ENCODE data around the genes MEIKIN and RAD50.

GRCh38 chr5:131630763-131631210 is 4.2 kb downstream of the RAPGEF6 start:
- RRBS = no CpG with 5 or more reads among the region's 5 CpGs

DNA sequence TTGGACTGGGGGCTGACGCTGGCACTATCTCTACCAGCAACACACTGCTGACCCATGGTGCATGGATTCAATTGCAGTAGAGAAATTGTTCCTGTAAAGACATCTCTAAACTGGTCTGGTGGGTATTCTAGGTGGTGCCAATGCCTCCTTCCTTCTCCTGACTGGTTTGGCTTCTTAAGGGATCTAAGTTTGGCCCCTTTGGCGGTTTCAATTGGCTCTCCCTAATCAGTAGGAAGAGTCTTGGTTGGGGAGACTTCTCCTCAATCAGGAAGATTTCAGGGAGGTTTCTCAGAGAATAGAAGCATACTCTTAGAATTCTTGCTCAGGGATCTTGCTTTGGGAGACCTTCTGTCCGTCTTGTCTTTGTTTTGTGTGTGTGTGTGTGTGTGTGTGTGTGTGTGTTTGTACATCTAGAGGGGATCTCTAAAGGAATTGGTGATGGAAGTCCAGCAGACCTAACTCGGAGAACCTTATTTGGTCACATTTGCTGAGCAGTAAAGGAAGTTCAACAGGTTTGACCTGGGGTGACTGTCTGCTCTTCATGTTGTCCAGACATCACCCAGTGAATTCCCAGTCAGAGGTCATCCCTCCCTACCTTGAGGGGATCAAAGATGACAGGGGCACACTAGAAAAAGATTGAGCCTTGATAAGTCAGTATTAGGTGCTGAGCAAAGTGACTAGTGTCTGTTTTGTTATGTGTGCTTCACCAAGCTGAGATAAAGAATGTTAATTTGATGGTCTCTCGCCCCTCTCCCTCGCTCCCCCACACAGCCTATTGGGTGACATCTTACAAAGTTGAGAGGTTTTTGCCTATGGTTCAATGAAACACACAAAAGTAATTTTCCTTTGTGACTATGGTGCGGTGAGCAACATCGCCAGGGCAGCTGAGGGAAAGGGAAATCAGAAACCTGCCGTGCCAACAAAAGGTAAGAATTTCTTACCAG is 26.1 kb upstream of the RAPGEF6 start:
- RRBS = no CpG with 5 or more reads among the region's 9 CpGs

- RRBS = no CpG with 5 or more reads among the region's 3 CpGs
Observed at GRCh38 chr5:131671279-131671943, 36.4 kb upstream of the RAPGEF6 start.

DNA sequence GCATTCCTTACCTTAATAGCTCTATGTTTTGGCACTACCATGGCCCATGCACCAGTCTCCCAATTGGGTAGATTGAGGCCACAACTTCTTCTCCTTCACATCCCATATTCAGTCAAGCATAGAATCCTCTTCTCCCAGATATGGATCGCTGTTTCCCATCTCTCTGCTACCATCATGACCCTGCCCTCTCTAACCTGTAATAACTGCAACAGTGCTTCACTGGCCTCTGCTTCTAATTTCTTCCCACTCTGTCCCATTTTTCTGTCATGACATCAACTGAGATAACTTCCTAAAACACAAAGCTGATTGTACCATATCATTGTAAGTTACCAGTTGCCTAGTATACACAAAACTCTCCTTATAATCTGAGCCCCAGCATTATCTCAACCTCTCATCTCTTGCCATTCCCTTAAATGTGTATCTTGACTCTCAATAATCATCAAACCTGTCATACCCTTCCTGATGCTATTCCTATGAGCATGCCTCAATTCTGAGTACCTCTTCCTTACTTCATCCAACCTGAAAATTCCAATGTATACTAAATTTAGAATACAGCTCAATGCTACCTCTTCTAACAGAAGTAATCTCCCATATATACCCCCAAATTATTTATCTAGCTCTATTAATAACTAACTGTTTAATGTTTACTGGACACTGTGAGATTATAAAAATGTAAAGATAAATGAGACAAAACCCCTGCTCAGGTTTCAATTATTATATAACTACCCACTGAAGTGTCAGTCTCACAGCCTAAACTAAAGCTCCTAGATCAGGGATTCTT is 24.0 kb downstream of the FNIP1 start:
- RRBS = no CpG with 5 or more reads among the region's 1 CpG

DNA sequence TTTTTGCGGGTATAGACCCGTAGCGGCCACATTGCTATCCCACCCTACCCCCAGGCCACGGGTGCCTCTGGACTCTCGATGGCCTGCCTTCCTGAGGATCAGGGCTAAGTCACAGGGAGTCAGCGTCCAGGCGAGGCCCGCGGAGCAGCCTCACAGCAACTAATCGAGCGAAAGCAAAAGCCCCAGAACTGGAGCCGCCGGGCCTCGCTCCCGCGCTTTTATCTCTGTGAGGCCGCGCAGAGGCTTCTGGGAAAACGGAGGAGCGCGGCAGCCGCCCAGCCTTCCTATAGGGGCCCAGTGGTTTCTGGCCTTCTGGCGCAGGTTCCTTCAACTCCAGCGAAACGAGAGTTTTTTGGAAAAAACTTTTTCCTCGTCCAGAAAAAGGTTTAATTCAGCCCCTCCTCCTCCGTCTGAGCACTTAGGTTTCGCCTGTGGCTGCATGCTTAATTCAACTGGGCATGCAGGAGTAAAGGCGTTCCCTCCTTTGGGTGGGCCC is at the start of gene MEIKIN:
MEIKIN (minus strand) TSS at position 190 of the 496 bp plus-strand sequence.
- RRBS = no CpG with 5 or more reads among the region's 29 CpGs

DNA sequence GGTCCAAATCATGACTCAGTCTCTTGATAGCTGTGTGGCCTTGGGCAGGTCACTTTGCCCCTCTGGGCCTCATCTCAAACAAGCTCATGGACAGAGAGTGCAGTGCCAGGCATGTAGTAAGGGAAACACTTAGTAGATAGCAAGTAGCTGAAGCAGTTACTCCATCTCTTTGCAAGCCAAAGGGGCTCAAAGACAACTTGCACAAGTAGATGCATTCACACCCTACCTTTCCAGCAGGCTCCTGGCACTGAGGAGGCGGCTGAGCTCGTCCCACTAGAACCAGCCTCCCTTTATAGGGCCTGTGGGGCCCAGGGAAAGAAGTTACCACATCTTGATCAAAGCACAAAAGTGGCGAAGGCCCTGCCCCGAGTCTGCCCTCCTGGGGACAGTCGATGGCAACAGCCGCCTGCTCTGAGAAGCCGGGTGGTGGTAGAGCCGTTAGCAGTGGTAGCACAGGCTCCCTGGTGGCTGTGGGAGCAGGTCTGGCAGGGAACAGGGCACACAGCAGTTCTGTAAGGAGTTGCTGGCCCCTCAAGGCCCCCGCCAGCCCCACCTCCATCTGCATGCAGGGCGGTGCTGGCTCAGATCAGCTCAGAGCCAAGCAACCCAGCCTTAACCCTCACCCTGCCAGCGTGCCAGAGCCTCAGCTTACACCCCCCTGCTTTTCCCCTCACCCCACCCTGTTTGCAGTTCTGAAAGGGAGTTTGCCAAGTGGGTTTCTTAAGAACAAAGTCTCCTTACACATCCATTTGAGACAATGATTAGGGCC is 12.1 kb downstream of the ACSL6 start:
- RRBS = no CpG with 5 or more reads among the region's 11 CpGs

GRCh38 chr5:132001522-132002689 is 9.6 kb downstream of the ACSL6 start:
- RRBS = no CpG with 5 or more reads among the region's 15 CpGs

DNA sequence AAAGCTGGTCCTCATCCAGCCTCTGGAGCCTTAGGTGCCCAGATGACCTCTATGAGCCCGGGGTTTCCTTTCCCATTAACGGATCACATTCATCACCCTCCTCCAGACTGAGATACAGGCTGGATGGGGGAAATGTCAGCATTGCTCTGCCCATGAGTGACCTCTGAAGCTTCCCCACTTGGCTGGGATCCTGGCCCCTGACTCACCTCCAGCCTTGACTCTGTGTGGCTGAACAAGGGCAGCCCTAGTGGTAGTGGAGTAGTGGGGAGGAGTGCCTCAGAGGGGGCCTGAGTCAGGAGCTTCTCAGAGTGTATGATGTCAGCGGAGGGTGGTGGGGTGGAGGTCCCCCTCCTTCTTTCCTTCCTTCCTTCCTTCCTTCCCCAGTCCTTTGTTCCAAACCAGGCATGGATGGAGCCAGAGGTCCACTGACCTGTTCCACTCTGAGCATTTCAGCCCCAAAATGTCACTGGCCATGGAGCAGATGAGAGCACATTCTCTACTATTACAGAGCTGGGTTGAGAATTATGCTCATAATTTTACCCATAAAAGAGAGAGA is 6.5 kb downstream of the PDLIM4 start:
- RRBS = no CpG with 5 or more reads among the region's 3 CpGs

DNA sequence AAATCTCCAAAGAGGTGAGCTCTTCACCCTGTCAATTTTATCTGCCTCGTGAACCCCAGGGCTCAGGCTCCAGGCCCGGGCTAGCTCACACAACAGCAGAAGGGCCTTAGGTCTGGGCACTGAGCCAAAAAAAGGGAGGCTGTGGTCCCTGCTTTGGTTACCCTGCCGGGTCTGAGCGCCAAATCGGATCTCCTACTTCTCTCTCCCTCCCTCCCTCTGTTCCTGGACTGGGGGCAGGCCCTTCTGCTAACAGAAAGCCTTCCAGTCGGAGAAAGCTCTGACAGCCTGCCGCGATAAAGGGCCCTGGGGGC is 1.0 kb upstream of the SLC22A4 start:
- RRBS = 0% methylated on average over 2 of the region's 8 CpGs

- RRBS = no CpG with 5 or more reads among the region's 11 CpGs
Observed at GRCh38 chr5:132425419-132426472, 56.2 kb downstream of the SLC22A5 start.

DNA sequence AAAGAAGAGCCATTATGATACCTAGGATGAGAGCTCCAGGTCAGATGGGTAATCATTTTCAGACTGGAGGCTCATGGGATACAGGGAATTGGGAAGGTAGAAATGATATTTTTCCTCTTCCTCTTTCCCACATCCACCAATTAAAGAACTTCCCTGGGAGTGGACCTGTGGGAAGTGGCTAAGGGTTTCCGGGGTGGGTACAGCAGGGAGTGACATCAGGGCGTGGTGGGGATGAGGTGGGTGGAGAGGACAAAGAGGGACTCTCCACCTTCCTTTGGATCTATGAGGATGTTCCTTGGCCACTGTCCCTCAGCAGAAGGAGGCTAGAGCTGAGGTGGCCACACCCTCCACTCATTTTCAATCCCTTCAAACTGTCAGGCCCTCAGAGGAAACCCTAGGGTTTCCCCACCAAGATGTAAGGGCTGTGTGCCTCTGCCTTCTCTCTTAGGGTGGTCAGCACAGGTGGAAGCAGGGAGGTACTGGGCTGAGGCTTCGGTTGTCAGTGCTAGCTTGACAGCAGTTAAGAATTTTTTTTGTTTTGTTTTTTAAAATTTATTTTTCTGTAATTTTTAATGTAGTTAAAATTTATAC is 54.6 kb downstream of the IRF1 start:
- RRBS = no CpG with 5 or more reads among the region's 3 CpGs

GRCh38 chr5:132455530-132456190 is 34.9 kb downstream of the IRF1 start:
- RRBS = no CpG with 5 or more reads among the region's 7 CpGs

- RRBS = no CpG with 5 or more reads among the region's 4 CpGs
Observed at GRCh38 chr5:132457979-132458613, 32.5 kb downstream of the IRF1 start.

DNA sequence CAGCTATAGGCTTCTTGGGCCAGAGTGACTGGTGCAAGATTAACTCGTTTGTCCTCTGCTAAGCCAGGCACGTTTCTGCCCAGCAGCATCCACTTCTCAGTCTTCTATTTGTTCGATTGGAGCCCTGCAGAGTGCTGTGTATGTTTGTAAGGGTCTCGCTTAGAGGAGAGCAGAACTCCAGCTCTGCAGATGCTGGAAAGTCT is 1.7 kb downstream of the IRF1 start:
- RRBS = no CpG with 5 or more reads among the region's 4 CpGs

DNA sequence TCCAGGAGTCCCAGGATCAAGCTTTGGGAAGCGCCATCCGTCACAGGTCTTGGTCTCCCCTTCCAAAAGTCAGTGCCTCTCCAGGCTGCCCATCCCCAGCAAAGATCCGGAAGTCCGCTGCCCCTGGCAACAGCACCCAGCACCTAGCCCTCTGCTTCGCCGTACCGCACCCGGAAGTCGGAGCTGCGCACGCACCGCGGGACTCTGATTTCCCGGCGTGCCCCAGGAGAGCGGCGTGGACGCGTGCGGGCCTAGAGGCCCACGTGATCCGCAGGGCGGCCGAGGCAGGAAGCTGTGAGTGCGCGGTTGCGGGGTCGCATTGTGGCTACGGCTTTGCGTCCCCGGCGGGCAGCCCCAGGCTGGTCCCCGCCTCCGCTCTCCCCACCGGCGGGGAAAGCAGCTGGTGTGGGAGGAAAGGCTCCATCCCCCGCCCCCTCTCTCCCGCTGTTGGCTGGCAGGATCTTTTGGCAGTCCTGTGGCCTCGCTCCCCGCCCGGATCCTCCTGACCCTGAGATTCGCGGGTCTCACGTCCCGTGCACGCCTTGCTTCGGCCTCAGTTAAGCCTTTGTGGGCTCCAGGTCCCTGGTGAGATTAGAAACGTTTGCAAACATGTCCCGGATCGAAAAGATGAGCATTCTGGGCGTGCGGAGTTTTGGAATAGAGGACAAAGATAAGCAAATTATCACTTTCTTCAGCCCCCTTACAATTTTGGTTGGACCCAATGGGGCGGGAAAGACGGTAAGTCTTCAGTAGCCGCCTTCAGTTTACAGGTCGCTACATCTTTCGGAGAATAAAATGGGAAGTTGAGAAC is at the start of gene RAD50:
RAD50 (plus strand) TSS at position 262 of the 811 bp plus-strand sequence.
- RRBS = 3% methylated on average over 11 of the region's 57 CpGs

DNA sequence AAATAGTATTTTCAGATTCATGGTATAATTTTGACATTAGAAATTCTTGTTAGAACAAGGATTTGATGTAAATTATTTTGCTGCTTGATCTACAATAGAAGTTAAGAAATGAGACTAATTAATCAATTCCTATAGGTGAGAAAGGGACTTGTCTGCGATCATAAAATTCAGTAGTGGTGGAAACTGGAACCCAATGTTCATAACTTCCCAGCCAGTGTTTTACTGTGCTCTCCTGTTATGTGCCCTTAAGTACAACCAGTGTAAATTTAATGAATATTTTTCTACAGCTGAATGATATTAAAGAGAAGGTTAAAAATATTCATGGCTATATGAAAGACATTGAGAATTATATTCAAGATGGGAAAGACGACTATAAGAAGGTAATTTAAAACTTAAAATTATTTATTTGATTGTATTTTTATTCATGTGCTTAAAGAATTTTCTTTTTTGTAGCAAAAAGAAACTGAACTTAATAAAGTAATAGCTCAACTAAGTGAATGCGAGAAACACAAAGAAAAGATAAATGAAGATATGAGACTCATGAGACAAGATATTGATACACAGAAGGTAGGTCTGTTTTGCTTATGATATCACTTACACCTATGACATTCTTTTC is 49.0 kb upstream of the IL13 start:
- RRBS = no CpG with 5 or more reads among the region's 3 CpGs

GRCh38 chr5:132749887-132750115 is 2.6 kb downstream of the CCNI2 start:
- RRBS = no CpG with 5 or more reads among the region's 1 CpG

GRCh38 chr5:132837876-132838268 is 7.4 kb upstream of the SHROOM1 start:
- RRBS = no CpG with 5 or more reads among the region's 2 CpGs

GRCh38 chr5:132892954-132893325 is 19.5 kb downstream of the LEAP2 start:
- RRBS = no CpG with 5 or more reads among the region's 5 CpGs

GRCh38 chr5:132910257-132910749 is 36.8 kb downstream of the LEAP2 start:
- RRBS = no CpG with 5 or more reads among the region's 3 CpGs